ENCODE data around the gene SUDS3.

GRCh38 chr12:116111312-116111867 lies 166.1 kb downstream of the MED13L start:
- PRO-cap = no peak
- RAMPAGE, long total RNA = no peak

DNA sequence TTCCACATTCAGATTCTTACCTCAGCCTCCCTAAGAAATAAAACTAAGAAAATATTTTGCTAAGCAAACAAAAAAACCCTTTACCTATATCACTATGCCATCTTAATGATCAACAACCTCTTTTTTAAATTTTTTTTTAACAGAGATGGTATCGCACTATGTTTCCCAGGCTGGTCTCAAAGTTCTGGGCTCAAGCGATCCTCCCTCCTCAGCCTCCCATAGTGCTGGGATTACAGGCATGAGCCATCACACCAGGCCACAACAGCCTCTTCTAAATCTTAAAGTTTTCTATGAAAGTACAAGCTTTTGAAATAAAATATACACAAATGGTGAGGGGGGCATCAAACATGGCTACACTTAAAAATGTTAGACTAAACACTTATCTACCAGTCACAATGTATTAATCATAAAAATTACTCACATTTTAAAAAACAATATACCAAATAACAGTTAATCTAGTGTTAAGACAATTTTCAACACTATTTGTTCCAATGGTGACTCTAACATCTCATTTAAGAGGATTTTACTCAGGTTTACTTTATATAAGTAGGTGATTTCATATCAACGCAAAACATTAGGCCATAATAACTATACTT lies 48.6 kb downstream of the MED13L start:
- PRO-cap = no peak
- RAMPAGE, long total RNA = no peak

- PRO-cap = no peak
- RAMPAGE, long total RNA = no peak
Observed at GRCh38 chr12:116261627-116262218, 15.8 kb downstream of the MED13L start.

GRCh38 chr12:116278507-116278795 lies 958 bp upstream of the MED13L start:
- PRO-cap = no peak
- RAMPAGE, long total RNA = no peak

GRCh38 chr12:116366231-116366894 lies 88.9 kb upstream of the MED13L start:
- PRO-cap = no peak
- RAMPAGE, long total RNA = no peak

- PRO-cap = no peak
- RAMPAGE, long total RNA = no peak
Observed at GRCh38 chr12:116385545-116386287, 108.2 kb upstream of the MED13L start.

DNA sequence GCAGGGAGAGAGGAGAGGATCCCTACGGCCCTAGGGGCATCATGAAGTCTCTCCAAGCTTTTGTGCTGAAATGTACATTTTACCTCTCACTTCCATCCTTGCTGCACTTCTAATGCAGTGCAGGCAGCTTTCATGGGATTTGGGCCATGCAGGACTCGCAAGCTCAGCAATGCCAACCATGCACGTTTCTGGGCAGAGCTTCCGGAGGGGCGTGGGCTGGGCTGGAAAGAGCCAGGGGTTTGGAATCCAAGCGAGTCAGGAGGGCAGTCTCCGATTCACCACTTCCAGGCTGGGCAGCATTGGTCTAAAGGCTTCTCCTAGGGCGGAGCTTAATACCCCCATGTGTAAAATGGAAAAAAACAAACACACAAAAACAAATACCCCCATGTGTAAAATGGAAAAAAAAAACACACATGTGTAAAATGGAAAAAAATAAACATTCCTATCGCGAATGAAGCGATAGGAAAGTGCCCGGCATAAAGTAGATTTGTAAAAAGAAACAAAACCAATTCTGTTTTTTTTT lies 124.4 kb upstream of the MAP1LC3B2 start:
- PRO-cap = no peak
- RAMPAGE, long total RNA = no peak

DNA sequence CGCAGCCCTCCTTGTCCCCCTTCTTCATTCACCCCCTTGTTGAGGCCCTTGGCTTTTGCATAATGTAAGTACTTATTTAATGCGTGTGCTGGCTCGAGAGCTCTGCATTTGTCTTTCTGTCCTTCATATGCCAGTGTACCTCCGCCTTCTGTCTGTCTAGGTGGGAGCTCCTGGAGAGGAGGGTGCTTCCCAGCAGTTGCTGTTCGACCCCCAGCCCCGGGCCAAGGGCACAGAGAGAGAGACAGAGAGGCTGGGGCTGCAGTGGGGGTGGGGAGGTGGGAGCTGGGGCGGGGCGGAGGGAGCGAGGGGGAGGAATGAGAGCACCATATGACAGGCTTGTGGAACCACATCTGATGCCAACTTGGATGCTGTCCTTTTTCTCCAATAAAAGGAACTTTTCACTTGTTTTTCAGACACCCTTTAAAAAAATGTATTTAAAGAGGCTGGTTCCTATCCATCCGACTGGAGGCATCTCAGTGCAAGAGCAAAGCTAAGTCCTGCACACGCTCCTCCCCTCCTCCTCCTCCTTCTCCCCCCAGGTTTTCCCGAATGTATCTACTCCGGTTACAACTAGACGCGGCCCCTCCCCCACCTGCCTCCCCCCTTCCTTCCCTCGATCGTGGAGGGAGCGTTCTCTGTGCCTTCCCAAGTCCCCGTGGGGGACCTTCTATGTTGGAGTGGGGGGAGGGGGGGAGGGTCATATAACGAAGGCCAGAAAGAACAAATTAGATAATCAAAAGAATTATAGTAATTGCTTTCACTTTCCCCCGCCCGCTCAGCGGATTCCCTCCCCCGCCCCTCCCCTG lies 25.4 kb upstream of the MAP1LC3B2 start:
- PRO-cap = no peak
- RAMPAGE, long total RNA = no peak

DNA sequence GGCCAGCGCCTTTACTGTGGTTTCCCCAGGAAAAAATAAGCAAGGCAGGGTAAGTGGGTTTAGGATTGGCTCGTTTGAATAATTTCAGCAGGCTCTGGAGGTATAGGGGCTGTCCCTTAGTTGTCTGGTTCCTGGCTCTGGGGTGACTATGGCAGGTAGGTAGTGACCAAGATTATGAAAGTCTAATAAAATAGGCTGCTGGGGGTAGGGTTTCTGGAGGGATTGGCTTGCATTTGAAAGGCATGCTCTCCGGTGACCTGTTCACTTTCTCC lies 35.3 kb downstream of the MAP1LC3B2 start:
- PRO-cap = no peak
- RAMPAGE, long total RNA = no peak

DNA sequence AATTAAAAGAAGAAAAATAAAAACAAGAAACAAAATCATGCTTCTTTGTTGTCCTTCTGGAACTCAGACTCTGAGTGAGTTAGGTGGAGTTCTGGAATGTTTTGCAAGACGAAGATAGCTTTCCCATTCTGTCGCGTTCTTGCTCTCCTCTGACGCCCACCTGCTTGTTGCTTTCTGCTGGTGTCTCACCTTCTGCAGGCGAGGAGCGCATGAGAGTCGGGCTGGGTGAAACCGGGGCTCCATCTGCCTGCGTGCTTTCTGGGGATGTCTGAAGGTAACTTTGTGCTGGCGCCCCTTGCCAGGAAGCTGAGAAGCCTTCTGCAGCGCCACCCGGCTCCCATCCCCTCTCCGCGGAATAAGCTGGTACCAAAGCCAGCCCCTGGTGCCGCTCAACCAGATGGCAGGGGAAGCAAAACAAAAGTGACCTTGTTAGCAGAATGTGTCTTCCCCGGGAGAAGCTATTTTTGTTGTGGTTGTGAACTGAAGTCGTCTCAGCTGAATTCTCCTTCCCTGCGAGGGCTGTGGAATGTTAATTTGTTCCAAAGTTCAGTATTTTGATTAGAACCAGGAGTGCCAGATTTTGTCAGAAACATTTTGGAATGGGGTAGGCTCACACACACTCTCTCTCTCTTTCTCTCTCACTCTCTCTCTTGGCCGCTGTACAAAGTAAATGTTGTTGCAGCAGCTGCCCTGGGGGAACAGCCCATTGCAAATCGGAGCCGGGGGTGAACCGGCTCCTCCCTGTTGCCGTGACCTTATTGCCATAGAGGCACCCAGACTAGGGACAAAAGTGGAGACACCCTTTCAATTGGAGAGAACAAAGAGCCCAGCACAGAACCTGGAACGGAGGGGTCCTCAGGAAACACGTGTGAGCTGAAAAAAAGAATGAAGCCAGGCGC lies 79.4 kb downstream of the SPRING1 start:
- PRO-cap = no peak
- RAMPAGE, long total RNA = no peak

DNA sequence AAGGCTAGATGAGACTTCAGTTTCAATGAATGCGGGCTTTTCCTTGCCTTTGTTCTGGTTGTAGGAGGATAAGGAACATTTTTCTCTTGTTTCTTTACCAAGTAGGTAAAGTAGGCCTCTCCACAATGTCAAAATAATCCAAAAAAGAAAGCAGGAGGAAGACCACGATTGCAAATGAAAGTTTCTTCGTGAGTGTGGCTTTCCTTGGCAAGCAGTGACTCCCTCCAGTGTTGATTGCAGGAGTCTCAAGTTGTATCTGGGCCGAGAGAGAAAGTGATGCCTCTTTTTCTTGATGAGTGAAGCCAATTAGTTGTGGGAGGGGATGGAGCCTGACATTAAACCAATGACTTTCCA lies 15.5 kb downstream of the FBXW8 start:
- PRO-cap = no peak
- RAMPAGE, long total RNA = no peak

DNA sequence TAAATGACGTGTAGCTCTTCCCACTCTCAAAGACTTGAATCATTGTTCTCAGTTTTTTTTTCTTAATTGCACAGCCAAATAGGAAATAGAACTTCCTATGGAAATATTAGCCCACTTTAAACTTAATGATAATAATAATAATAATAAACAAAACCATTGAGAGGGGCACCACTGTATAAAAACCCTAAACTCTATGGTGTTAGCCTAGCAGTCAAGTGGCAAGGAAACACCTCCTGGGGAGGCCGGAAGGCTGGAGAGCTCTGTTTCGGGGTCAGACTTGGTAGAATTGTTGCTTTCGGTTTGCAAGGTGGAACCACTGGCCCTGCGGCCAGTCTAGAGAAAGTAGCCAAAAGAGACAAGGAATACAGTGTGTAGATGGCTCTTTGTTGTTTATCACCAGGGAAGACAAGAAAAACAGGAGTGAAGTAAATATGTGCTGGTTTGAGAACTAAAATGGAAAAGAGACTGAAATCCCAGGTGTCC lies 40.1 kb upstream of the TESC start:
- PRO-cap = no peak
- RAMPAGE, long total RNA = no peak

GRCh38 chr12:117155244-117155995 lies 34.9 kb downstream of the FBXO21 start:
- PRO-cap = no peak
- RAMPAGE, long total RNA = no peak

GRCh38 chr12:117439439-117440225 lies 78.2 kb upstream of the NOS1 start:
- PRO-cap = no peak
- RAMPAGE, long total RNA = no peak

DNA sequence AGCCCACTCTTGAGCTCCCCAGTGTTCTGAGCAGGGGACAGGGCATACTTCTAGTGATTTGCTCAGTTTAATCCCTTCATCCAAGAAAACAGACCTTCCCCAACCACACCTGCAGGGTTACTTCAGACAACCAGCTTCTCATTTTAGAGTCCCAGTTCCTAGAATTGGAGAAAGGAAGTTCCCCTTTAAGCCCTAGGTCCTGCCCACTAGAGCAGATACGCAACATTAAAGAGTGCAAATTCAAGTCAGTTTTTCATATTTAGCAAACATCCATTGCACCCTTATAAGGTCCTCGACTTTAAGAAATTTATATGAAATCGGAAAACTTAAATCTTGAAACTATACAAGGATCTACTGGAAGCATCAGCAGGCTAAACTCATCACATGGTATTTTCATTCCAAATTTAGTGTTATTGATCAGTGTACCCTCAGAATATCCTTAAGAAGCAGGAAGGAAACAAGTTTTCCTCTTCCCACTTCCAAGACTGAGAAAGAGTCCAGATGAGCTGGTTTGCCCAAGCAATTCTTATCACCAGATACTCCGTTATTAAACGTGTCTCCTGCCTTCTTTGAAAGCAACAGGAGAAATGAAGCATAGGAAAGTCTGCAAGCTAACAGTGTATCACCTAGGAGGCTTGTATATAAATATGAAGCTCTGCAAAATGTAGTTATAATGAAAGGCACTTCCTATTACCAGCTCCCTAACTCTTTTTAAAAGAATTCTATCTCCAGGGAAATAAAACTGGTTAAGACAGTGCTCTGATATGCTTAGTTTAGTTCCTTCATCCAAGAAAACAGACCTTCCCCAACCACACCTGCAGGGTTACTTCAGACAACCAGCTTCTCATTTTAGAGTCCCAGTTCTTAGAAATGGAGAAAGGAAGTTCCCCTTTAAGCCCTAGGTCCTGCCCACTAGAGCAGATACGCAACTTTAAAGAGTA lies 4.0 kb upstream of the WSB2 start:
- PRO-cap = no peak
- RAMPAGE, long total RNA = no peak

DNA sequence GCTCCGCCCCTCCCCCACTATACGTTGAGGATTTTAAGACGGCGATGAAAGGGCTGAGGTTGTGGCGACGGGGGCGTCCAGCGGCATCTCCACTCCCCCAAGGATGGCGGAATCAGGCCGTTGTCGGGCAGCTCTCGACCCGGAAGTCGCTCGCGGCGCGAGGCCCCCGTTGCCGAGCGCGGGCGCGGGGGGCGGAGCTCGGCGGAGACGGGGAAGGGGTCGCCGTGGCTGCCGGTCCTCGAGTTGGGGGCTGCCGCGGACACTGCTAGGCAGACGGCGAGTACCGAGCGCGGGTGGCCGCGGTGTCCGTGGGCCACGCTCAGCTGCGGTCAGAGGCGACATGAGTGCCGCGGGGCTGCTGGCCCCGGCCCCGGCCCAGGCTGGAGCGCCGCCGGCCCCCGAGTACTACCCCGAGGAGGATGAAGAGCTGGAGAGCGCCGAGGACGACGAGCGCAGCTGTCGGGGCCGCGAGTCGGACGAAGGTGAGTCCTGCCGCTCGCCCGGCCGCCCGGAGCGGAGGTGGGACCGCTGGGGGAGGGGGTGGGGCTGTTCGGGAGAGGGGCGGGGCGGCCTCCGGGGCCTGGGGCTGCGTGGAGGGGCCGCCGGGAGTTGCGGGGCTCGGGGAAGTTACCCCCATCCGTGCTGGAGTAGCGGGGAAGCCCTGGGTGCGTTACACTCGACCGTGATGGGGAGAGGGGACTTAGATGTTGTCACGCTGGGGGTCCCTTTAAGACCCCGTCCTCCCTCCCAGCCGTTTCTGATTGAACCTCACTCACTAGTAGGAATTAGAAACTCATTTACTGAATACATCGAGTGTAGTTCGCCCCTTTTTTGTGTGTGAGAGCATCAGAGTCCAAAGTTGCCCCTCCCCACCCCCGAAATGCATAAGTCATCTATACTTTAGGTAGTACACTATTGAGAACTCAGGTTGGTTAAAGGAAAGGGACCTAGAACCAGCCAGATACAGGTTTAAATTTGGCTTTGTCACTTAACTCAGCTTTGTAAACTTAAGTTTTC lies at the start of gene SUDS3:
SUDS3 (plus strand) TSS at position 204 of the 1,017 bp plus-strand sequence.
- PRO-cap = no peak
- RAMPAGE, long total RNA = no peak

GRCh38 chr12:119008523-119009603 lies 27.5 kb downstream of the SRRM4 start:
- PRO-cap = no peak
- RAMPAGE, long total RNA = no peak

GRCh38 chr12:119037104-119037436 lies 55.7 kb downstream of the SRRM4 start:
- PRO-cap = no peak
- RAMPAGE, long total RNA = no peak

- PRO-cap = no peak
- RAMPAGE, long total RNA = no peak
Observed at GRCh38 chr12:119154437-119155007, 24.2 kb upstream of the HSPB8 start.

- PRO-cap = no peak
- RAMPAGE, long total RNA = no peak
Observed at GRCh38 chr12:119157399-119157769, 21.3 kb upstream of the HSPB8 start.